Subcutaneous preadipocyte (primary cell): ENCODE measurements around the gene CBY1.

DNA sequence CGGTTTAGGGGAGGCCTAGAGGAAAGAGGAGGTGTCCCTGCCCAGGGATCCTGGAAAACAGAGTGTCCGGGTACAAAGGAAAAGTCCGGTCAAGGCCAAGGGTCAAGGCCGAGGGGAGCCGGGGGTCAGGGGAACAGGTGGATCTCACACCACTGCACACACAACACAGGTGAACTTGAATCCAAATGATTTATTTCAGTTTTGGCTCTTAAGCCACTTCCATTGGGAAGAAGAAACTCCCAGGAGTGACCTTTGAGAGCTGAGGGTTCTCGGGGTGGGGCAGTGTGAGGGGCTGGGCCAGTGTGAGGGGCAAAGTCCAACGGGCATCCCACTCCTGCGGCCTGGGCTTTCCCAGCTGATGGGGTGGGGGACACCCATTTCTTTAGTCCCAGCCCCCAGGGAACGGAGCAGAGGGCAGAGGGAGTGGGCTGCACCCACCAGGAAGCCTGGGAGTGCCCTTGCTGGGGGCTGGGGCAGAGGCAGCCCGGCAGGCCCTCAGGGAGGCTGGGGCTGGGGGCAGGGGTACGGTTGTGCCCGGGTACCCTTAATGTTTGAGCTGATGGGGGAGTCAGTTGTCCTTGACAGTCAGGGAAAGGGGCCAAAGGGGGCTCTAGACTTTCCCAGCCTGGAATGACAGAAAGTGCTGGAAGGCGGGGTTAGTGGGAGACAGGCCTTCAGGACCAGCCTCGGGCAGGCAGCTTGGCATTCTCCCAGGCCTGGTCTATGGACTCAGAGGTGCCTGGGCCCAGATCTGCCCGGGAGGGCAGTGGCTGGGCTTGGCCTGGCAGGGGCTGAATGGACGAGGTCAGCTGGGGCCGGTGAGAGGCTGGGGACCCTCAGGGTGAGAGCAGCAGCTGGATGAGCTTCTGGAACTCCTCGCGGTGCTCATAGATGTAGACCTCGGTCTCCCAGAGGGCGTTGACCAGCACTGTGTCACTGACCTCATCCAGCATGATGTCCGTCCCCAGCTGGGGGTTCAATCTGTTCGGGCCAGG is 1.1 kb upstream of the BAIAP2L2 start:
- CAGE, long polyA plus RNA = no peak

- CAGE, long polyA plus RNA = no peak
These were observed 693 bp downstream of the PLA2G6 start for GRCh38 chr22:38180711-38181562.

GRCh38 chr22:38213783-38214129 is 12.0 kb downstream of the MAFF start:
- CAGE, long polyA plus RNA = no peak

GRCh38 chr22:38222654-38223231 is 20.9 kb downstream of the MAFF start:
- CAGE, long polyA plus RNA = no peak

GRCh38 chr22:38256487-38257195 is 16.2 kb downstream of the TMEM184B start:
- CAGE, long polyA plus RNA = no peak

- CAGE, long polyA plus RNA = no peak
These were observed 15.2 kb upstream of the TMEM184B start for GRCh38 chr22:38287948-38288398.

GRCh38 chr22:38431601-38432030 is 23.4 kb downstream of the KCNJ4 start:
- CAGE, long polyA plus RNA = no peak

DNA sequence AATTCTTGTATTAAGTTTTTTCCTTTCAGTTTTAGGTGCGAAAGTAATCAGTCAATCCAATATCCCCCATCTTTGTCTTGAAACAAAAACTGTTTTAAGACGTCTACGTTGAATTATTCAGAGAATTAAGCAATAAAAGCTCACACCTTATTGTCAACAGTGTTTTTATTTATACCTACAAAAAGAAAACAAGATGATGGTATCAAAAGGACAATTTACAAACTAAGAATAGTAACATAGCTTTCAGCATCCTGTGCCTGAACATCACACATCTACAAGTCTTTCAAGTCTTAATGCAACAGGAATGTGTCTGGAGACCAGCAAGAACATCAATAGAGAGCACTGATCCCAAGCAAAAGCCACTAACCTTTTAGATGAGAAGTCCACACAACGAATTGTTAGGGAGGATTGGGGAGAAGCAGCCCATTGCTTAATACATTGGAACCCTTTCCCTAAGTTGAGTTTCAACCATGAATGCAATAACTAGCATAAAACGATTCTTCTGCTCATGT is 15.5 kb downstream of the KDELR3 start:
- CAGE, long polyA plus RNA = no peak

DNA sequence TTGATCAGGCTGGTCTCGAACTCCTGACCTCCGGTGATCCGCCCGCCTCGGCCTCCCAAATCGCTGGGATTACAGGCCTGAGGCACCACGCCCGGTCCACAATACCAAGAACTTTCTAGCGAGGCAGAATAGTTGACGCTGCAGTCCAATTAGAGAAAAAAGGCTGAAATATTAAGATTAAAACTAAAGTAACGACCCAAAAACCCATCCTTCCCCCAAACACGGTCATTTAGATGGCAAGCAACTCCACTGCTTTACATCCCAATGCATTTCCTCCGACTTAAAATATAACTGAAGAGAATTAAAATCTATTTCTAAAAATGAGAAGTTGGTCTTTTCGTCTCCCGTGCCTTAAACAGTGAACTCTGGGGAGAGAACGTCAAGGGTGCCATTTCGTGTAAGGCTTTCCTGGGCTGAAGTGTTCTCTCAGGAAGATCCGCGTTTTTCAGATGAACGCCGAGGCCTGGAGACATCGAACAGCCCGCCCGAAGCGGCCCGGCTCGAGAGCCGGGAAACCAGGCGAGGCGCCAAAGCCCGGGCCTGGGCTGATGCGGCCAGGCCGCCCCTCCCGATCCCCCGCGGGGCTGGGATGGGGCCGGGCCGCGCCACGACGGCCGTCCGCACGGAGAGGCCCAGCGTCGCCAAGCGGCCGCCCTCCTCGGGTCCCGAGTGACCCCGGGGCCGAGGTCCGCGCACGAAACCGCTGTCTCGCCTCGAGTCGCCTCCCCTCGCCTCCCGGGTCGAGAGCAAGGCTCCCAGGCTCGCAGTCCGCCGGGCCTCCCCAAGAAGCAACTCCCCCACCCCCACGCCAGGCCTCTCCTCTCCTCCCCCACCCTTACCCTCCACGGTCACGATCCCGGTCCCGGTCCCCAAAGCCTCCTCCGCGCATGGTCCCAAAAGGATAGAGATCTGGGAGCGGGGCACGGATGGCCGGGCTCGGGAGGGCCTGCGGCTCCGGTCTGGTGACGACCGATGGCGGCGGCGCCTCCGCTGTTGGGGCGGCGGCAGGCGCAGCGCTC is 690 bp downstream of the DDX17 start:
- CAGE, long polyA plus RNA = no peak

DNA sequence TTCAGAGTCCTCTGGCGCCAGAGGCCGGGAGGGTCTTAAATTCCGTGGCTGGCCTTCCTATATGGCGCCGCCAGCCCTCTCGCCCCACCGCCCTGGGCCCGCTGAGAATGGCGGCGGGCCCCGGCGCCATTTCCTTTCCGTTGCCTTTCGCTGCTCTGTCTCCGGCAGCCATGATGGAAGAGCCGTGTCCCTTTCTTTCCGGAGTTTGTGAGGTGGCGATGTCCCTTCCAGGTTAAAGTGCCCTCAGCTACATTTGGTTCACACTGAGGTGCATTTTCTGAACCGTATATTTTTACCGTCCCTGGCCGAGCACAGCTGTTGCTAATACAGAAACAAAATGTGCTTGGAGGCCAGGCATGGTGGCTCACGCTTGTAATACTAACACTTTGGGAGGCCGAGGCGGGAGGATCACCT is 633 bp upstream of the DDX17 start:
- CAGE, long polyA plus RNA = no peak

GRCh38 chr22:38656196-38657167 is at the start of gene CBY1:
Gene CBY1 (plus strand): TSS chr22:38656638.
- CAGE, long polyA plus RNA = start-site peak on the plus strand at chr22:38656628-38656701, 1,155 and 220 reads in 2 replicates

DNA sequence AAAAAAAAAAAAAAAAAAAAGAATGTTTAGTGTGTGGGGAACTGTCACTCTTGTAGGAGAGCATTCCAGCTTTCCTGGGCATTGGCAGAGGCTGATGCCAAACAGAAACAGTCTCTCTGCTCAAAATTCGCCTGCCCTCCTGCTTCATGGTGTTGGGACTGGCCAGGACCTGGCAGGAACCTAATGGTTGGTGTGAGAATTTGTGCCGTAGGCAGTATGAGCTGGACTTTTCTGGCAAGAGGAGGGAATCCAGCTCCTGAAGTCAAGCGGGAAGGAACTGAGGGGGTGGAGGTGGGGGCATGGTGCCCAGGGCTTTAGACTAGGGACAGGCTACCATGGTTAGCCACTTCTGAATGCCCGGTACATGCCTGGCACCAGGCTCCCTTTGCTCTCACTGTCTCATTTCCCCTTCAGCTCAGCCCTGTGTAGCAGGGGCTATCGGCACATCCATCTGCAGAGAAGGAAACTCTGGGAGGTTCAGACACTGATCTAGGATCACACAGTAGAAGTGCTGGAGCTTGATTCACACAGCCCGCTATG is 6.8 kb upstream of the TOMM22 start:
- CAGE, long polyA plus RNA = no peak

GRCh38 chr22:38683502-38684539 is 2.1 kb downstream of the TOMM22 start:
- CAGE, long polyA plus RNA = no peak

- CAGE, long polyA plus RNA = no peak
These were observed 7.3 kb downstream of the GTPBP1 start for GRCh38 chr22:38712937-38713555.

DNA sequence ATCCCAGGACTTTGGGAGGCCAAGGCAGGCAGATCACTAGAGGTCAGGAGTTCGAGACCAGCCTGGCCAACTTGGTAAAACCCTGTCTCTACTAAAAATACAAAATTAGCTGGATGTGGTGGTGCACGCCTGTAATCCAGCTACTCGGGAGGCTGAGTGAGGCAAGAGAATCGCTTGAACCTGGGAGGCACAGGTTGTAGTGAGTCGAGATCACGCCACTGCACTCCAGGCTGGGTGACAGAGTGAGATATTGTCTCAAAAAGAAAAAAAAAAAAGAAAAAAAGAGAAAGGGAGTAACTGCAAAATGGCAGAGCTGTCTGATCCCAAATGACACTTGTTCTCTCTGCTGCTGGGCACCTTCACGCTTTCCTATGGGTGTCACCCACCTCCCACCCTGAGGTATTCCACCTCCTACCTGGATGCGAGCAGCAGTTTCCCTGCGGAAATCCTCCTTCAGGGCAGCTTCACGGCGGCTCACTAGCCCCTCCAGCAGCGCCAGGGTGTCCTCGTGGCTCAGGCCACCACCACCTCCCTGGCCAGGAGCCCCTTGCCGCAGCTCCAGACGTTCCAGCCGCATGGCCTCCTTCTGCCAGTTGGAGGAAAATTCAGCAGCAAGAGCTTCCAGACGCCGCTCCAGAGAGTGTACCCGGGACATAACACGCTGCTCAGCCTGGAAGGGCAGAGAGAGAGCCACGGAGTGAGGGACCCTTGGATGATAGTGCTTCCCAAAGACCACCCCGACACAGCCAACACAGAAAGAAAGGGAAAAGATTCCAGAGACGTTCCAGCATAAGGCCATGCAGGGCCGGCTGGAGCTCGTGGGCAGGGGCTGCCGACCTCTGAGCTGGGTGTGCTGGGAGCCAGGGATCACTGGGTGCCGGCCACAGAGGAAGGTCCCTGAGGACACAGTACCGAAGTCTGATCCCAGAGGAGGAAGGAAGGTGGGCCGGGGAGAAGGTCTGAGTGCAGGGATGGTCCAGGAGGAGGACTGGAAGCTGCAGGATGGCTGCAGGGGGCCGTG is 13.6 kb downstream of the SUN2 start:
- CAGE, long polyA plus RNA = no peak

GRCh38 chr22:38843109-38843966 is 490 bp downstream of the NPTXR start:
- CAGE, long polyA plus RNA = no peak

DNA sequence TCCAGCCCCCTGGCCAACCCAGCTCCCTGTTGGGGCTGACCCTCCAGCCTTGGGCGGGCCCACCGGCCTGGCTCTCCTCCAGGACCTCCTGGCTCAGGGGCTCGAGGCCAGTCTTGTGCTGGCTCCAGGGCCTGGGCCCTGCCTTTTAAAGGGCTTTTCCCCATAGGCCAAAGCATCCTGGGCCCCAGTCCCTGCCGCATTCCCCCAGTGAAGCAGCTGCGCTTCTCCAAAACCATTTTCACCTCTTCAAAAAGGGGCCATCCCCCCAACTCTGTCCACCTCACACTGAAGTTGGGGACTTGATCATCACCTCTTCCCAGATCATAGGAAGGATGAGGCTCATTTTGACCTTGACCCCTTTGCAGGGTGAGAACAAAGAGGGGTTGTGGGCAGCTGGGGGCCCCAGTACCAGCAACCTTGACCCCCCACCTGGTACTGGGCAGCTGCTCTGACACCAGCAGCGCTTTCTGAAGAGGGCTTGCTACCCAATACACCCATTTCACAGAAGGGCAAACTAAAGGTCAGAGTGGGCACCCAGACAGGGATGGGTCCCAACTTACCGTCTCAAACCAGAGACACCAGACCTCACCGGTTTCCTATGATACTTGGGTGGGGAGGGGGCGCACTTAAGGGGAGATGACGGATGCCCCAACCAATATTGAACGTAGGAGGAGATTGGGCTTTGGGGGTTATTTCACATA is 9.2 kb downstream of the CBX6 start:
- CAGE, long polyA plus RNA = no peak

- CAGE, long polyA plus RNA = no peak
These were observed 33.7 kb upstream of the APOBEC3A start for GRCh38 chr22:38923597-38924245.

DNA sequence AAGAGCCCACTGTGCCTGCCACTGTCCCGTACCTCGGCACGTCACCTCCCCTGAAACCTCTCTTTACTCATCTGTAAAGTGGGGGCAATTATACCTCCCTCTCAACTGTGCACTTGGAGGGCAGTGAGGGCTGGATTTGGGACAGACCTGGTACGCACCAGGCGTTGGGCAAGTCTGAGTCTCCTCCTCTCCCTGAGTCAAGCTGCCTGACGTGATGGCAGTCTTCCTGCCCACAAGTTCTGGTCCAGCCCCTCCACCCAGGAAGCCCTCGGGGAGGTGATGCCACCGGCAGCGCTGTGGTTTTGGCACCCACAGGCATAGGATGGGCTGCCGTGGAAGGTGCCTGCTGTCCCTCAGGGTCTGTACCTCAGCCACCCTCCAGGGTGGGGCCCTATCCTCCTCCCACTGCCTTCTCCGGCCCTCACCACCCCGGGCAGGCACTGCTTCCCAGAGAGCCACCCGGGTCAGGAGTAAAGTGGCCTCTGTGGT is 6.6 kb upstream of the APOBEC3H start:
- CAGE, long polyA plus RNA = no peak

DNA sequence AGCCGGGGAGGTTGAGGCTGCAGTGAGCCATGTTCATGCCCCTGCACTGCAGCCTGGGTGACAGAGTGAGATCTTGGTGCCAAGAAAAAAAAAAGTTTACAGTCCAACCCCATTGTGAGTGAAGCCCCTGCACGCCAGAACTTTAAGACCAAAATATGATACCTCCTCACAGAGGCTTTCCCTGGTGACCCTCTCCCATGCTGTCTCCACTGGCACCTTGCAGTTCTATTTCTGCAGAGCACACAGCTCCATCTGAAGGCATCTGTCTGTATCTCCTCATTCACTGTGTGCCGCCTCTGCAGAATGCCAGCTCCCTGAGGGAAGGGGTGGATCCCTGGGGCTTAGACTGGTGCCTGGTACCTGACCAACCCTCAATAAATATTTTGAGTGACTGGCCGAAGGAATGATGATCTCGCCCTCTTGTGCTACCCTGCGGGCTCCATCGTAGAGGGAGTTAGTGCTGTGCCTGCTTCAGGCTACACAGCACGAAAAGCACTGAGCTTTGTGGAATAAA is 1.7 kb downstream of the CBX7 start:
- CAGE, long polyA plus RNA = no peak